Frontal cortex (tissue), 2 donors: ENCODE measurements around the gene TFAP2A.

DNA sequence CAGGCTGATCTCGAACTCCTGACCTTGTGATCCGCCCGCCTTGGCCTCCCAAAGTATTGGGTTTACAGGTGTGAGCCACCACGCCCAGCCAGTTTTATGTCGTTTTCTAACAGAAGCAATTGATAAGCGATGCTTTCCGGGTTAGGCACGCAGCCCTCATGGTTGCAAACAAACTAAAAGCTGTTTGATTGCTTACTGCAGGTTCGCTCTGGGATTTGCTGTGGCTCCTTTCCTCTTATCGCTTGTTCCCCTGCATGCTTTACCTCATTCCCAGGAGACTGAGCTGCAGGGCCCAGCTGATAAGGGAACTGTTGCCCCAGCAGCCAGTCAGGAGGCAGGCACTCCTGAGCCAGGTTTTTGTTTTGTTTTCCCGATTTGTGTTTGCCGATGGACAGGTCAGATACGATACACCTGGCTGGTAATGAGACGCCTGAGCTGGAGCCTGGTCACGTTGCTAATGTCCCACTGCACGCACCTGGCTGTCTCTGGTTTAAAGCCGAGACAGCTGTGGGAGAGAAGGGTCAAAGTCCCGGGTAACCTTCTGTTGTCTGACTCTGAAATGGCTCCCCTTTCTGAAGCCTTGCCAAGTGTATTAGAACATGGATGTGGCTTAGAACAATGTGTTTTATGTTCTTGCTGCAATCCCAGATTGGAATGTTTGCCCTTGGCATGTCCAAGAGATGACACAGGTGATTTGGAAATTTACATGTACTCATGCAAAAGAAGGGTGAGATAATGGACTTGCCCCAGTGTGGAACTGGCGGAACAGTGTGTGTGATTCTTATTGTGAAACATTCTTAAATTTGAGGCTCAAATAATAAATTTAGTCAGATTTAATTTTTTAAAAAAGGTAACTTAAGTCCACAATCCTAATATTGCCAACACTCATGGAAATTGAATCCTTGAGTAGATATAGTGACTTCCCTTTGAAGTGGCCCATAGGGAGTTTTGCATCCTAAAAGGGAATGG, 20.0 kb downstream of the DSP start:
- RAMPAGE, long total RNA, result no peak

- RAMPAGE, long total RNA, result no peak
These were observed 15.4 kb upstream of the SNRNP48 start for GRCh38 chr6:7574487-7575089.

- RAMPAGE, long total RNA, result no peak
These were observed 10.0 kb upstream of the SNRNP48 start for GRCh38 chr6:7579793-7580511.

GRCh38 chr6:7763317-7763664, 37.4 kb downstream of the BMP6 start:
- RAMPAGE, long total RNA, result no peak

- RAMPAGE, long total RNA, result no peak
These were observed 29.1 kb downstream of the TXNDC5 start for GRCh38 chr6:7881220-7882211.

DNA sequence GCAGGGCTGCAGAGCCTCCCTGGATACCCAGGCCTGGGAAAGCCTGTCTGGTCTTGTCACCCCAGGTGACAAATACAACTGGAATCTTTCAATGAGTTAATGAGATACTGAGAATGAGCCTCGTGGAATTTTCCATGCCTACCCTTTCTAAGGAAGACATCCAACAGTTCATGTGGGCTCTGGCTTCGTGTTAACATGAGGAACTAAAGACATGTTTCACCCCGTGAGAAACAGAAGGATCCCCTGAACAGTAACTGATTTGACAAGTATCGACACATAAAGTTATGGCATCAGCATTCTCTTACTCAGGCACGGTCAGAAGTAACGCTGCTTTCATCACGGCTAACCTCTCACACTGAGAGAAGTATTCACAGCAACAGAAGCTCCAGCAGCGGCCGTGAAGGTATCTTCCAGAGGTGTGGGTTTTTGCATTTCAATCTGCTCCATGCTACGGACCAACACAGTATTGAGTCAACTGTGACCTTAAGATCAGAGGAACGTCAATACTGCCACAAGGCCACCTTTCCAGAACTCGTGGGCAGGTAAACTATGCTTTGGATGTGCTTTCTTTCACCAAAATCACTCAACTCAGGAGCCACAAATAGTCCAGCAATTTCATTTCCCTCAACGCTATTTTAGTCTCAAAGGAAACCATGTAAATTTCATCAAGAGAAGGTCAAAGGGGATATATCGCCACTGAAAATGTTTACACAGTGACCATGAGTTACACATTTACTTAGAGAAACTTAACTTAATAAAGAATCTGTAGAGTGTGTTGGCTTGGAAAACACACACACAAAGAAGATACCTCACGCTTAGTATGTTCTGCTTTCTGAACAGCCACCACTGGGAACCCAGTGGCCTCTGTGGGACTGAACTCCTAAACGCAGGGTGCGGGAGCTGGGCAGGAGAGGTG, 28.1 kb downstream of the TXNDC5 start:
- RAMPAGE, long total RNA, result no peak

DNA sequence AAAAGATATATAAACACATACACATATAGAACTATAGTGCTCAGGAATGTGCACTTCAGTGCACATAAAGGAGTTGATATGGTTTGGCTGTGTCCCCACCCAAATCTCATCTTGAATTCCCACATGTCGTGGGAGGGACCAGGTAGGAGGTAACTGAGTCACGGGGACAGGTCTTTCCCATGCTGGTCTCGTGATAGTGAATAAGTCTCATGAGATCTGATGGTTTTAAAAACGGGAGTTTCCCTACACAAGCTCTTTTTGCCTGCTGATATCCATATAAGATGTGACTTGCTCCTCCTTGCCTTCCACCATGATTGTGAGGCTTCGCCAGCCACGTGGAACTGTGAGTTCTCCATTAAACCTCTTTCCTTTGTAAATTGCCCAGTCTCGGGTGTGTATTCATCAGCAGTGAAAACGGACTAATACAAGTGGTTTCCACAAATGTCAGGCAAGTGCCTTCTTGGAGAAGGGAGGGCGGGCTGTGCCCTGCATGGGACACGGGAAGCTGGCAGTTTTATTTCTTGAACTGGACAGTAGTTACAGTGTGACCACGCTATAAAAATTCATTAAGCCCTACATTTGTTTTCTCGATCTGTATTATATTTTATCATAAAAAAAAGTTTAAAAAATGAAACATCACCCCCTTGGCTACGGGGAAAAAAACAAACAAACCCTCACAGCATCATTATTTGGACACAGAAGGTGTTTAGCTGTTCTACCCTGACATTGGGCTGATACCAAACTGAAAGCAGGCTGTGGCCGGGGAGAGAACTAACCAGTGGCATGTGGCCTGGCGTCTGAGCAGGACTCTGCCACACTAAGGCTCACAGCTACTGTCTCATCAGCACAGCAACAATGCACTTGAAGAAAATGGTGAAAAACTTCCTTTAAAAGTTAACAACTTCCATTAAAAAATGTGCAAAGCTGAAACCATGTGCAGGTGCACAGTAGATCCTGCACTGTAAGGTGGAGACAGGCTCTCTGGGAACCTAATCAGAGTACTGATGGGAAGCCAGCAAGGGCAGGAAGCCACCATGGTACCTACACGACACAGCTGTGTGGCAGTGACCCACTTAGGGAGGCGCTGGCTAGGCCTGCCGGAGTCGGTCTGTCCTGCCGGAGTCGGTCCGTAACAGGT, 17.8 kb downstream of the TXNDC5 start:
- RAMPAGE, long total RNA, result no peak

DNA sequence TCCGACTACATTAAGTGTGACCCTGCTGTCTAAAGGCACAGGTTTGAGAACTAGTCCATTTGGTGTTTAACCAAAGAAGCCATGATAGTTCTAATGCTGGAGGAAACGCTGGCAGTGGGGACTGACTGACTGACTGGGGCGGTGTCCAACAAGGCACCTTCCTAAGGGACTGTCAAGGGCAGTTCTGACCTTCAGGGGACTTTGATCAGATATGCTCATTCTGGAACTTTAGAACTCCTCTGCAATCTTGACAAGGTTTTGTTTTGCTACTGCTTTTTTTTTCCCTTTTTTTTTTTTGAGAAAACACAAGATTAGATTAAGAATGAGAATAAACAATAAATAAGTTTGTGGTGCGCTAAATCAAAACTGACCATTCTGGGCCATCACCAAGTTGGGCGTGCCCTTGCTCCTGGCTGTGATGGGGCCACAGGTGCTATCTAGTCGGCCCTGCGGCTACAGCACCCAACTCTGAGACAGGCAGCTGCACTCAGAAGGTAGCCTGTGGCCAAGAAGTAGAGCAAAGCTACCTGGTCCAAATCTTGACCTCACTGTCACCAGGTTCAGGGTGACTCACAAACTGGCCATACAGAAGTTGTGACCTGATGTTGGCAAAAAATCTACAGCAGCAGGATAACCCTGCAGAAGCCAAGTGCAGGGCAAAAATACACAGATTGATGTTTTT, 3.6 kb downstream of the TXNDC5 start:
- RAMPAGE, long total RNA, result no peak

DNA sequence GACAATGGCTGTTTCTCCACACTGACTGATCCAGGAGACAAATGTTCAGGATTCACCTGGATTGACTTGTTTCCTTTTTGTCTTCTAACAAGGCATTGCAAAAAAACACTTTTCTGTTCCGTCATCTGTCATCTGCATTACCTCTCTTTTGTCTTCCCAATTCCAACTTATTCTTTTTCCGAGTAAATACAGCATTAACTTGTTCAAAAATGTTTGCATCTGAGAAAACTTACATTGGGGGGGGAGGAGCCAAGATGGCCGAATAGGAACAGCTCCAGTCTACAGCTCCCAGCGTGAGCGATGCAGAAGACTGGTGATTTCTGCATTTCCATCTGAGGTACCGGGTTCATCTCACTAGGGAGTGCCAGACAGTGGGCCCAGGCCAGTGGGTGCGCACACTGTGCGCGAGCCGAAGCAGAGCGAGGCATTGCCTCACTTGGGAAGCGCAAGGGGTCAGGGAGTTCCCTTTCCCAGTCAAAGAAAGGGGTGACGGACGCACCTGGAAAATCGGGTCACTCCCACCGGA, 604.3 kb downstream of the TFAP2A start:
- RAMPAGE, long total RNA, result no peak

GRCh38 chr6:10189476-10189719, 225.5 kb downstream of the TFAP2A start:
- RAMPAGE, long total RNA, result no peak

DNA sequence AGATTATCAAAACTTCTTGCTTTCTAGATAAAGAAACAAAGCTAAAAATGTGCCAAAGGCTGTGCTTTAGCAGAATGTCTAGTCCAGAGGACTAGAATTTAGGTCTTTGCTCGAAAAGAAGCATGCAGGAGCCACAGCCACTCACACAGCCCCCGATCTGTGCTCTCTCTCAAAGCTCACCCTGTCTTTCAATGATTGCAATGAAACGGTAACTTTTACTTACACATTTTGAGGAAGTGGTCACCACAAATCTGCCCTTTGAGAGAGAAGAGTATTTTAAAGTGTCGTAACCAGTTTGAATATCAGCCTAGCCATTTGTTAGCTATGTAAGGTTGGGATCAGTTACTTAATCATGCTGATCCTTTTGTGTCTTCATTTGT, 209.0 kb downstream of the TFAP2A start:
- RAMPAGE, long total RNA, result no peak

GRCh38 chr6:10316108-10316728, 98.7 kb downstream of the TFAP2A start:
- RAMPAGE, long total RNA, result no peak

- RAMPAGE, long total RNA, result no peak
These were observed at the start of gene TFAP2A for GRCh38 chr6:10414554-10415732. Gene TFAP2A (minus strand): TSS chr6:10415074.

GRCh38 chr6:10522734-10523588, 1.8 kb downstream of the GCNT2 start:
- RAMPAGE, long total RNA, result no peak

GRCh38 chr6:10524695-10525099, 3.5 kb downstream of the GCNT2 start:
- RAMPAGE, long total RNA, result no peak

GRCh38 chr6:10531503-10531994, 10.4 kb downstream of the GCNT2 start:
- RAMPAGE, long total RNA, result no peak

DNA sequence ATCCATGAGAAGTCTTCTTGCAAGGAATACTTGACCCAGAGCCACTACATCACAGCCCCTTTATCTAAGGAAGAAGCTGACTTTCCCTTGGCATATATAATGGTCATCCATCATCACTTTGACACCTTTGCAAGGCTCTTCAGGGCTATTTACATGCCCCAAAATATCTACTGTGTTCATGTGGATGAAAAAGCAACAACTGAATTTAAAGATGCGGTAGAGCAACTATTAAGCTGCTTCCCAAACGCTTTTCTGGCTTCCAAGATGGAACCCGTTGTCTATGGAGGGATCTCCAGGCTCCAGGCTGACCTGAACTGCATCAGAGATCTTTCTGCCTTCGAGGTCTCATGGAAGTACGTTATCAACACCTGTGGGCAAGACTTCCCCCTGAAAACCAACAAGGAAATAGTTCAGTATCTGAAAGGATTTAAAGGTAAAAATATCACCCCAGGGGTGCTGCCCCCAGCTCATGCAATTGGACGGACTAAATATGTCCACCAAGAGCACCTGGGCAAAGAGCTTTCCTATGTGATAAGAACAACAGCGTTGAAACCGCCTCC, 35.5 kb downstream of the GCNT2 start:
- RAMPAGE, long total RNA, result no peak

DNA sequence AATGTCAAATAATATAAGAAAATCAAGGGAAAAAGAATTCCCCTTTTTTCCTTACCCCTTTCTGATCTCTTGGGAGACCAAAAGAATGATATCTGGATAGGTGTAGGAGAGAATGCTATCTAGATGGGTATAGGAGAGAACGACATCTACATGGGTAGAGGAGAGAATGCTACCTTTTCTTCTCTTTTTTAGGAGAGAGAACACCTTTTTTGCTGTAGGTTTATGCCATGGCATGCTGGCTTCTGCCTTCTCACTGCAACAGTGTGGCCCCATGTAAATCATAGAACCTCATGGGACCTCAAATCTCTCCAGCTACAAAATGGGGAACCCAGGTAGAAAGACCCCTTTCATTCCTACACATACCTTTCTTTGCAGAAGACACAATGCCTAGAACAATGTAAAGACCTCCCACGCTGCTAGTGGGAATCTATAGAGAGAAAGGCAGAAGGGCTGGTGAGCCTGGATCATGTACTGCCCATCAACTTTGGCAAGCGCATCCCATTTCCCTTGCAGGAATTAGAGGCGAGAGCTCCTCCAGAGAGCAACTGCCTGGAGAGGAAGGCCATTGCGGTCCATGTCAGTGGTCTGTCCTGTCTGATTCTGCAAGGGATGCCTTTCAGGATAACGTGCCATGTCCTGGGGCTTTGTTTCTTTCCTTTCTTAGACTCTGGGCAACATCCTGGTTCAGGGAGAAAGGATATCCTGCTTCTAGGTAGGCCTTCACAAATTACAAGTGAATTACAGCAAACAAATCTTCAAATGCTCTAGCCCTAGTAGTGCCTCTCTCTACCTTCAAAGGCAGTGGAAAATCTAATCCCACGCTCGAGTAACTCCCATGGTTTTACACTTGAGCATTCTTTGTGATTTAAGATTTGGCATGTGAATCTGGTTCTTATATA, 38.3 kb downstream of the GCNT2 start:
- RAMPAGE, long total RNA, result no peak

DNA sequence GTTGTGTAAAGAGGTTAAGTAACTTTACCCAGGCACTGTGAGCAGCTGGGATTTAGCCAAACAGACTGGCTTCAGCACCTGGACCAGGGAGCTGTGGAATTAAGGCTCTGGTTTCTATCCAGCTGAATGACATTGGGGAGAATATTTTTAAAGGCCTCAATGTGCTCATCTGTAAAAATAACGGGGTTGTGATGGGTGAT, 61.7 kb downstream of the GCNT2 start:
- RAMPAGE, long total RNA, result no peak

DNA sequence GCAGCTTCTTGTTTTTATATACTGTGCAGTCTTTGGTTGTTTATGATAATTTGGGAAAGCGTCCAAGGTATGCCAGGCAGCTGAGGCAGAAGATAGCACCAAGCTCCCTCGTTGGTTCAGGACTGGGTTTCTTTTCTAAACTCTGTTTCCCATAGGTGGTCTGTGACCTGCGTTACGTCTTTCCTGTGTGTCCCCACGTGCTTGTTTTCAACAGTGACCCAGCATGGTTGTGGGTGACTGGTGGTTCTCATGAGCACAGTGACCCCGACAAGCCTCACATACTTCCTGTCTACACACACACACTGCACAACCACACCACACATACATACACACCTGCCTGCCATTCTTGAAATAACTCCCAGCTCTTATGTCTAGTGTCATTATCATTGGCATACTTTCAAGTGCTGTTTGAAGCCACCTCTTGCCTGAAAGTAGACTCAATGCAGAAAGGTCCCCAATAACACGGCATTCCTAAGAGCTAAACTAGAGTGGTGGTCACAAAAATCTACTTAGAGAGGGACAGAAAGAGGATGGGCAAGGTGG, 66.5 kb downstream of the GCNT2 start:
- RAMPAGE, long total RNA, result no peak